Pulmonary lymph node (tissue), 1 donor: Measurements from ENCODE around the genes GPR174, ITM2A, RPS6KA6, CPXCR1 and RPA4.

- PRO-cap = bidirectional peak, plus-strand start at chrX:79144711, minus-strand start at chrX:79144516
Measured at GRCh38 chrX:79144182-79144952, at the start of gene GPR174. Gene GPR174 (plus strand): TSS chrX:79144688.

GRCh38 chrX:79366725-79367836 is at the start of gene ITM2A:
Gene ITM2A (minus strand): TSS chrX:79367334.
- PRO-cap = bidirectional peak, plus-strand start at chrX:79367122, minus-strand start at chrX:79367128; bidirectional peak, plus-strand start at chrX:79367411, minus-strand start at chrX:79367182; bidirectional peak, plus-strand start at chrX:79367587, minus-strand start at chrX:79367565

GRCh38 chrX:79952781-79953193 is 61.8 kb upstream of the TBX22 start:
- PRO-cap = no peak

DNA sequence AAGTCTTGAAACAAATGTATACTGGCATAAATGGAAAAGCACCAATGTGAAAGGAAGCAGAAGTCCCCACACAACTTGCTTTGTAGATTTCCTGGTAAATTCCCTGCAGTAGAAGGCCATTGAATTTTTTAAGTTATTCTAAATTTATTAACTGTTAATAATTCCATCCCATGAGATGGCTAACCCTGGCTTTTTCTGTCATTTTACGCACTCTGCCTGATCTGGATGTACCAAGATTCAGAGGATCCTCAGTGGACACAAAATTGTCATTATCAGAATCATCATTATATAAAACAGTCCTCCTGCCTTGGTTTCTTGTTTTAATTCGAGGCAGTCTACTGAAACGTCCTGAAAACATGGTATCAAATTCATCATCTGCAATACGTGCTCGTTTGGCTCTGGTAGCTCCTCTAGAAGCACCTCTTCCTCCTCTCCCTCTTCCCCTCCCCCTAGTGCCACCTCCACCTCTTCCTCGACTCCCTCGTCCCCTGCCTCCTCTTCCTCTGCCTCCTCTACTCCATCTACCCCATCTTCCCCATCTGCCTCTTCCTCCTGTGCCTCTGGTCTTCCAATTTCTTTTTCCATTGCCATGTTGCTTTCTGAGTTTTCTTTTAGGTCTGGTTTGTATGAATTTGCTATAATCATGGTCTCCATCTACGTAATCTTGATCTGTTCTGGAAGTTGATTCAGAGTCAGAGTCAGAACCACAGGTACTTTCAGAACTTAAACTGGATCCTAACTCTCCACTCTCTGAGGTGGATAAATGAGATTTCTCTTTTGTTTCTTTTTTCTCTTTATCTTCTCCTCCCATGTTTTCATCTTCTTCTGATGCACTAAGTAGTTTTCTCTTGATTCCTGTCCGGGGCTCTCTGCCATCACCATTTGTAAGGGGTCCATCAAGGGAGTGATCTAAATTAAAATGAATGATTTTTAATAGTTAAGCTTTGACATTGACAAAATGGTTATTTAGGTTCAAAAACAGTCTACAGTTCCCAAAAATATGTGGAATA is 132.9 kb downstream of the BRWD3 start:
- PRO-cap = no peak

DNA sequence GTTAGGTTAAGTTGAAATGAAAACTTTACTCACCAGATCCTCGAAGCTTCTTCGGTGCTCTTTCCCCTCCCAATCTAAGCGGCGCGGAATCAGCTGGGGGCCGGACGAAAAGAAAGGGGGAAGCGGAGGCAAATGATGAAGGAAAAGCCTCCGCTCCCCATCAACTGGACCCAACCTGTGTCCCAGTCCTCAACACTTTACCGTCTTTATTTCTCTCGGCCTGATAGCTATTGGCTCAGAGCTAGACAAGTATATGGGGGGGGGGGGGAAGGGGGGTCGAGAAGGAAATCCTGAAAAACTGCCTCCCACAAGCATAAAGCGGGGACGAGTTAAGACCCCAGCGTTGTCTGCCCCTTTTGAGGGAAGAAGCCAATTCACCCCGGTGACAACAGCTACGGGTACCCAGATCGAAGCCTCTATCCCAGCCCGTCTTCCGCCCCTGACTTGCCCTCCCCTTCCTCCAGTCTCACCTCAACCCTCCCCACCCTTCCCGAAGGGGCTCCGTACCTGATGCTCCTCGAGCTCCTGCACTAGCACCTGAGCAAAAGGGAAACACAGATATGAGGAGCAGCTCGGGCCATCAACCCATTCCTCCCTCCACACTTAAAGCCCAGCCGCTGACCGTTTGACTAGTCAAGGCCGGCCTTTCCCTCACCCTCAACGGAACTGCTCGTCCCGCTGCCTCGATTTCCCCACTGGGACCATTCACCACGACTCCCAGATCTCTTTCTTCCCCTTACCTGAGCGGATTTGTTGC is 993 bp downstream of the BRWD3 start:
- PRO-cap = bidirectional peak, plus-strand start at position 314 of the sequence, minus-strand start at position 177 of the sequence; bidirectional peak, plus-strand start at position 544 of the sequence, minus-strand start at position 446 of the sequence

GRCh38 chrX:81120651-81121494 is 80.8 kb downstream of the HMGN5 start:
- PRO-cap = no peak

DNA sequence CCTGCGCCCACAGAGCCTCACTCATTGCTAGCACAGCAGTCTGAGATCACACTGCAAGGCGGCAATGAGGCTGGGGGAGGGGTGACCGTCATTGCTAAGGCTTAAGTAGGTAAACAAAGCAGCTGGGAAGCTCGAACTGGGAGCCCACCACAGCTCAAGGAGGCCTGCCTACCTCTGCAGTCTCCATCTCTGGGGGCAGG is 738.6 kb downstream of the SH3BGRL start:
- PRO-cap = no peak

- PRO-cap = no peak
Measured at GRCh38 chrX:82945274-82945642, 562.8 kb upstream of the POU3F4 start.

GRCh38 chrX:84187728-84188783 is at the start of gene RPS6KA6:
Gene RPS6KA6 (minus strand): TSS chrX:84188199.
- PRO-cap = unidirectional peak, minus-strand start at chrX:84188245; unidirectional peak, minus-strand start at chrX:84188312; unidirectional peak, minus-strand start at chrX:84188484

DNA sequence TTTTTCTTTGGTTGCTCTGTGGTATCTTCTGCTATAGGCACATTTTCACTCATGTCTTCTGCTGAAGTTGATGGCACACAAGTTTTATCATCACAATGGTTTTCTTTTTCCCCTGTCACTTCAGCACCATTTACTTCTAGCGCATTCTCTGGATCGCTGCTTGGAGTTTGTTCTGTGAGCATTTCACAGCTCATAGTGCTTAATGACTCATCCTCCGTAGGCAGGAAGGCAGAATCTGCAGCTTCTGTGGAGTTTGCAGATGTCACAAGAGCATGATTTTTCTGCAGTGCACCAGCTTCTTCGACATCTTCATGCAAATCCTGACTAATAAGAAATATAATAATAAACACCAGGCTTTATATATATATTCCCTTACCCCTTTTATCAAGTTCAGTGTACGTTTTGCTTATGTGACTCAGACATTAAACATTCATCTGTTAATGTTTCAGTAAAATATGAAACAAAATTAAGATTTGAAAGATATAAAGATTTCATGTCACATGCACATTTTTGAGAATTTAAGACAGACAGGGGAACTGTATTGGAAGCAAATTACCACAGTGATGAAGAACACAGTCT is 83.5 kb downstream of the CHM start:
- PRO-cap = no peak

- PRO-cap = no peak
Measured at GRCh38 chrX:88612922-88613690, 133.9 kb upstream of the CPXCR1 start.

DNA sequence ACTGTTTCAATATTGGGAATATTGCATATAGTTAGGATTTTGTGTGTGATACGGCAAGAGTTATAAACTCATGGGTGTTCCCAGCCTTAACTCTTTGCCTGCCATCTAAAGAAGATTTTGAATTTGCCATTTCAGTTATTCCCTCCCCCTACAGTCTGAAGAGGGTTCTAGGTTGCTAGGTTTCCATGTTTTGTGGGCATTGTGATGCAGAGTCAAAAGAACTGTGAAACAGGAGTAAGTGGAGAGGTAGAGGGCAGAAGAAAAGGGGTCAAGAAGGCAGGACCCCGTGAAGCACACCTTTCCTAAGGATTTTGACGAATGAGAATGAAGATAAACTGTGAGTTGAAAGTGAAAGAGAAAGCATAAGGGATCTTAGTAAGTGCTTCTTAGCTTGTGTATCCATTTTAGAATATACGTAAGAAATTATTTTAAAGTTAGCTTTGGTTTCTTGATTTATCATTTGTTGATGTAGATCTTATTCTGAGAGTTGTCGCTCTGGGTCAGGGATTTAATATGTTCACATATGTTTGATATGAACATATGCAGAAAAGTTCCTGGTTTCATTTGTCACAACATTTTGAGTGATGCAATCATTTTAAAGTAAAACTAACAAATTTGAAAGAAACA is at the start of gene CPXCR1:
Gene CPXCR1 (plus strand): TSS at position 231 of the 627 bp plus-strand sequence.
- PRO-cap = no peak

GRCh38 chrX:94701763-94702395 is 1027.9 kb downstream of the FAM133A start:
- PRO-cap = no peak

GRCh38 chrX:96883562-96884021 is at the start of gene RPA4:
Gene RPA4 (plus strand): TSS chrX:96883908.
- PRO-cap = no peak

DNA sequence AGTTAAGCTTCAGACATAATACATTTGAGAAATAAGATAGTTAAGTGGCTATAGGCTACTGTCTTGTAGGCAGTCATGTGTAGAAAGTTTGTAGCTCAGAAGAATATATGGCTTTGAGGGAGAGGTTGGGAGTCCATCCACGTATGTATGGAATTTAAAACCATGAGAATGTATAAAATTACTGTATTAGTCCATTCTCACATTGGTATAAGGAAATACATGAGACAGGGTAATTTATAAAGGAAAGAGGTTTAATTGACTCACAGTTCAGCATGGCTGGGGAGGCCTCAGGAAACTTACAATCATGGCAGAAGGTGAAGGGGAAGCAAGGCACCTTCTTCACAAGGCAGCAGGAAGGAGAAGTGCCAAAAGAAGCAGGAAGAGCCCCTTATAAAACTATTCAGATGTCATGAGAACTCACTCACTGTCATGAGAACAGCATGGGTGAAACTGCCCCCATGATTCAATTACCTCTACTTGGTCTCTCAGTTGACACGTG is 110.7 kb downstream of the RPA4 start:
- PRO-cap = no peak

- PRO-cap = no peak
Measured at GRCh38 chrX:100593505-100593748, 8.7 kb downstream of the TNMD start.

DNA sequence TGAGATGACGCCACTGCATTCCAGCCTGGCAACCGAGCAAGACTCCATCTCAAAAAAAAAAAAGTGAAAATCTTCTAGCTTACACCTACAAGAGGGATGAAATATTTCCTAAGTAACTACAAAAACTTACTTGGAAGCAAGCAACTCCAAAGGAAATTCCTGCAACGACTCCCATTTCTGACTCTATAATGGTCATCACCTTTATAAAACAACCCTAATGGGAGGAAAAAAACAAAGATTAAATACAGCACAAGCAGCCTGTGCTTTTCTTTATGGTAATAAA is 4.3 kb downstream of the TSPAN6 start:
- PRO-cap = no peak

DNA sequence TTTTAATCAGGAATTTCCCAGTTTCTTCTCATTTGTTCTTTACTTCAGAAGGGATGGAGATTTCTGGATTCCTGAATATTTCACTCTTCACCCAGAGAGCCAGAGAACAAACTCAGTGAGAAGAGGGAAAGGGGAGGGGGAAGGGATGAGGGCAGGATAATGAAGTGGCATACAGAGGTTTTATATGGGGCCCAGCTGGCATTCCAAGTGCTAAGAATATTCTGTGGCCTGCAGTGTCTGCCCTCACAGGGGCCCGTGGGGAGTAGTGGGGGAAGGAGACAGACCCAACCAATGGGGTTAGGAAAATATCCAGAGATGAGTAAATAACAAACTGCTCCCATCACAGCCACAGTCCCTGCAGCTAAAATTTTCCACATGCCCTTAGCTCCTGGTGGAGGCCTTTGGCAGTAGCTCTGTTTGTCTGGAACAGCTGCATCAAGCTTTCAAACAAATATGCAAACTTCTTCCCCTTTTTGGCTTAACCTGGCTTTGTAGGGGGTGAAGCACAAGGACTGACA is 3.0 kb downstream of the SRPX2 start:
- PRO-cap = no peak

- PRO-cap = no peak
Measured at GRCh38 chrX:100649509-100650279, 5.7 kb downstream of the SRPX2 start.

DNA sequence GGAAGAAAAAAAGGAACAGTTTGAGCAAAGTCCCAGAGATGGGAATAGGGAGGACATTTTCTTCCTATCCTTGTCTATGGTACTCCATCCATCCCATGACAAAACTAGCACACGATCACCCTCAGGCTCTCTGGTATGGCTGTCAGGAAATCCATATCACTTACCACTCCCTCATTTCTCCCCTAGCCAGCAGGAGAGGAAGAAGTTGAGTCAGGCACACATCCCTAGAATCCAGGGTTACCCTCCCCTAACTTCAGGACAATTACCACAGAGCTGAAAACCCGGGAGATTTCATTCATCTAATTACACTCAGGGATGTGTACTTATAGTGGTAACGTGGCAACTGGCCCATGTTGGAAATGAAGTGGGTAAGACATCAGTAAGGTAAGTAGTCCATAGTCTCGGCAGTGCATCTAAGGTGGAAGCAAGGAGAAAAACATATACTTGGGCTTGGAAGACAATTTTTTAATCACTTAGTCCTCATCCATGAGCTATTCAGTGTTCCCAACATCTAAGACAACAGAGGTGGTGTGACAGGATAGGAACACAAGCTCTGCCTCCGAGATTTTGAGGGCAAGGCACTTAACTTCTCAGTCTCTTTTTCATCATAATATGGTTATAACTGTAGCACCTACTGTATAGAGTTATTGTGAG is 1.9 kb downstream of the SYTL4 start:
- PRO-cap = no peak